Caco-2 (cell line): ENCODE results near the genes C1orf100 and CATSPERE.

DNA sequence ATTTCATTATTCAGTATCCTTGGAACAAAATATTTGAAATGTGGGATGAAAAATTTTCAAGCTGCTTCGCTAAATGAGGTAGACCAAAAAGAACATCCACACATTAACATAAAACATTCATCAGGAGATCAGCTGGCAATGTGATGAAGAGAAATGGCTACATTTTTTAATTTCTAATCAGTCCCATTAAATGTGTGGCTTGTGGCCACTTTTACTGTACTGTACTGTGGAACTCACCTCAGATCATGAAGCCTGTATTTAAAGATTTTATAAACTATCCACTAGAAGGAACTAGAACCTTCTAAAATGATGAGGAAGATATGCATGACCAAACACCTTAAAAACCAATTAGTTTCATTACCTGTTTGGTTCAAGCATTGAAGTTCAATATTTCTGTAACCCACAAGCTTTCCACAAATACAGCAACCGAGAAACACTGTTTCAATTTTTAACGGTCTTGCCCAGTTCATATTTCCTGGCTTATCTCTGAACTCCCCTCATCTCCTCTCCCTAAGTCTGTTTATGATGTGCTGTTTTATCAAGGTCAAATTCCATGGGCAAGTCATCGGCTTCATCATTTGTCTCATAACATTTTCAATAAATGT is 264.2 kb upstream of the PLD5 start:
- PRO-cap: no peak
- RRBS: no CpG with 5 or more reads among the region's 4 CpGs

DNA sequence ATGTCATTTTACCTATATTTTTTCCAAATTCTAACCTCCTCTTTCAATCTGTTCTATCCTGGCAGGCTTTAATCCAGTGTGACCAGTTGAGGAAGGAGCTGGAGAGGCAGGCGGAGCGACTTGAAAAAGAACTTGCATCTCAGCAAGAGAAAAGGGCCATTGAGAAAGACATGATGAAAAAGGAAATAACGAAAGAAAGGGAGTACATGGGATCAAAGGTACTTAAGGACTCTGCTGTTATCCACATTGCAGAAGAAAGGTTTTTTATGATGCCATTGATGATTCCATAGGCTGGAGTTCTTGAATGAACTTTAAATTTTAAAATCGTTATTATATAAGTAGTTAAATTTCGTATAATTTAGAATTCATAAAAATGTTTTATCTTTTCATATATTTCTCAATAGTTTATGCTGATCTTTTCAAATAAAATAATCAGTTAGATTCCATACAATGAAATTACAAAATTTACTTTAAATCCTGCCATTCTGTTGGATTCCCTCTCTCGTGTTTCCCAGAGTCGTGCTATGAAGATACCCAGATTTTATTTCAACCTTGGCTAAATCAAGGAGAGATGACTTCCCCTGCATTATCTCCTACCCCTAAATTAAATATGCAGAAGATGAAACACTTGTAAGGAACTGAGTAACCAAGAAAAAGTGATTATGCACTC is 74.8 kb downstream of the SDCCAG8 start:
- PRO-cap: no peak
- RRBS: no CpG with 5 or more reads among the region's 7 CpGs

DNA sequence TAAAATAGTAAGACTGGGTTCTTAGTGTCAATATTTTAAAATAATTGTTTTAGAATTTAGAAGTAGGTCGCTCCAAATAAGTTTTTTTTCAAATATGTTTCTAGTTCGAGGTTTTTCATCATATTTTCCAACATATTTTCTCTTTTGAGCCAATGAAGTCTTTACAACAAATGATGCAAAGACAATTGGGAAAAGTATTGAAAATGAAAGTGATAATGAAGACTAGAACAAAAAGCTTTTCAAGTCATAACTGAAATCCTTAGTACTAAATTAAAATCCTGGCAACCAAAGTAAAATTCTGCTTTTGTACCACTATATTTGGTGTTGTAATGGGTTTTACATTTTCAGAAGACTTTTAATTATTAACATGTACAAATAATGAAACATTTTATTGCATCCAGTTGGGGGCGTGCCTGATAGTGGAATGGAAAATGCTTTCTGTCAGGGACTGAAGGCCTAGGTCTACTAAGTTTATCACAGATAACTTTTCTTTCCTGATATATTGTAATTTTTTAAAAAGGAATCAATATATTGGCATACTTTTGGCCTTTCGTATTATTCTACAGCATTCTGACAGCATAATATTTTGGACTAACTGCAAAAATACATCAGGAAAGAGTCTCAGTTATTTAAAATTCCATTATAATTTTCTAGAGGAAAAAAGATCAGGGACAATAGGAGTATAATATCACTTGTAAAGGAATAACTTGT is 89.4 kb downstream of the SDCCAG8 start:
- PRO-cap: no peak
- RRBS: no CpG with 5 or more reads among the region's 4 CpGs

- PRO-cap: no peak
- RRBS: 94% methylated on average over 6 of the region's 45 CpGs
Observed at GRCh38 chr1:243495399-243496758, 240.0 kb downstream of the SDCCAG8 start.

- PRO-cap: no peak
- RRBS: no CpG with 5 or more reads among the region's 9 CpGs
Observed at GRCh38 chr1:243749554-243750764, 100.1 kb downstream of the AKT3 start.

DNA sequence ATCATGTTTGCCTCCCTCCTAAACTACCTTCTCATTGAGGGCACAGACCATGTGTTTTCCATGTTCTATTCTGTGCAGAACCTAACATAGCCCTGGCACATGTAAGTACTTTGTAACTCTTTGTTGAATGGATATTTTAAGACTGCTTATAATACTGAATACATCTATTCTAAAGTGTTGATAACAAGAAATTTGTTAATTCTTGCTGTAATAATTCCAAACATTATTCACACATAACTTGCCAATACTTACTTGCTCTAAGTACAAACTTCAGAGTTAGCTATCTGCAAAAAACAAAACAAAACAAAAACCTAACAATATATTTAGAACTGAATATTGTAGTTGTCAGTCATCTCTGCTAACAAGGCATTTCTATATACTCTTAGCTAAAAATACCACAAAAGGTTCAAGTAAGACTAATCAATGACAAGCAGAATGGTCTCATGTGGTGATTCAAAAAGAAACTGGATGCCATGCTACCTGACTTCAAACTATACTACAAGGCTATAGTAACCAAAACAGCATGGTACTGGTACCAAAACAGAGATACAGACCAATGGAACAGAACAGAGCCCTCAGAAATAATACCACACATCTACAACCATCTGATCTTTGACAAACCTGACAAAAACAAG is 78.6 kb downstream of the AKT3 start:
- PRO-cap: no peak

DNA sequence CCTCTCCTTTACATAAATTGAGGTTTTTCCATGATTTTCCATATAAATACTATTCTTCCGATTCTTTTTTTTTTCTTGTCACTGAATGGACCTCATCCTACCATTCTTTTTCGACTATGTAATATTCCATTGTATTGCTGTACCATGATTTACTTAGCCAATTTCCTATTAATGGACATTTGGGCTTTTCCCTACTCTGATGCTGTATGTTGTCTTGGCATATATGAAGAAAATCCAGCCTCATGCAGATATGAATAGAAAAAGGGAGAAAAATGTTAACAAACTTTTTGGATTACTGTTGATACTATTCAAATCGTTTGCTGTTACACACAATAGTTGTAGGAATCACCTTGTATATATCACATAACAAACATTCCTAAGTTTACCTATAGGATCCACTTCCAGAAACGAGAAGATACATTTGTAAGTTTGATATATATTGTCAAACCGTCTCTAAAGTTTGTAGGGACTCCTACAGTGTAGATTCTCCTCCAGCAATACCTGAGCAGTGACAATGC is 71.1 kb downstream of the AKT3 start:
- PRO-cap: no peak
- RRBS: no CpG with 5 or more reads among the region's 5 CpGs

- PRO-cap: no peak
- RRBS: no CpG with 5 or more reads among the region's 2 CpGs
Observed at GRCh38 chr1:243789434-243790277, 60.4 kb downstream of the AKT3 start.

DNA sequence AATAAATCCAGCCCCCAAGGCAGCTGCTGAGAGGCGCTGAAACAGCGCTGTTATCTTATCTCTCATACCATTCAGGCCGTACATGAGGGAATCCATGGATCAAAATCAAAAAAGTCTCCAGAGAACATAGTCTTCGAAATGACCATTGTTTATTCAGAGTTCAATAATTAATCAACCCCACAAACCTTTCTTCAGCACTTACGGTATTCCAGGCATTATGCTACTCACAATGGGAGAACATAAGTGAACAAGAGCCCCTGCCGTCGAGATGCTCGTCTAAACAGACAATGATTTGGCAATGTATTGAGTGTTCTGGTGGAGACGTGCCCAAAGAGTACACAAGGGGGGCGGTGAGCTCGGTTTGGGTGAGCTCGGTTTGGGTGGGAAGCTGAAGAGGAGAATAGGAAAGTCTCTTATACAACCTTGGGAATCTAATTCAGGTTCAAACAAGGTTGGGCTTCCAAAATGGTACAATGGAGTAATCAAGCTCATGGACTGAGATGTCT is 38.7 kb downstream of the ZBTB18 start:
- PRO-cap: no peak
- RRBS: no CpG with 5 or more reads among the region's 12 CpGs

- PRO-cap: no peak
- RRBS: no CpG with 5 or more reads among the region's 6 CpGs
Observed at GRCh38 chr1:244092155-244092687, 41.1 kb downstream of the ZBTB18 start.

DNA sequence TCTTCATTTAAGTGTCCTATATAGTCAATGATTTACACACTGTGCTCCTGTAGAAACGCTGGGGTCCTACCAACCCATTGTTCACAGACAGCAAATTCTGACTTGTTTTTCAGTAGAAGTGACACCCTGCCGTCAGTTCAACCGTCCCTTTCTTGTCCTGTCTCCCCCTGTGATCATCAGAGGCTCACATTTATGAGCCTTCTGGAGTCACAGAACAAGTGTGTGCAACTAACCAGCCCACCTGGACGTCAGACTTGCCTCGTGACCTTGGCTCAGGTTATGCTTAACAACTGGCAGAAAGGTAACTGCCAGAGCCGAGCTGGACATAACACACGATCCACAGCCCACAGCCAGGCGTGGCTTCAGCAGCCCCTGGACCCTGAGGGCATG is 103.7 kb downstream of the ZBTB18 start:
- PRO-cap: no peak
- RRBS: no CpG with 5 or more reads among the region's 8 CpGs

DNA sequence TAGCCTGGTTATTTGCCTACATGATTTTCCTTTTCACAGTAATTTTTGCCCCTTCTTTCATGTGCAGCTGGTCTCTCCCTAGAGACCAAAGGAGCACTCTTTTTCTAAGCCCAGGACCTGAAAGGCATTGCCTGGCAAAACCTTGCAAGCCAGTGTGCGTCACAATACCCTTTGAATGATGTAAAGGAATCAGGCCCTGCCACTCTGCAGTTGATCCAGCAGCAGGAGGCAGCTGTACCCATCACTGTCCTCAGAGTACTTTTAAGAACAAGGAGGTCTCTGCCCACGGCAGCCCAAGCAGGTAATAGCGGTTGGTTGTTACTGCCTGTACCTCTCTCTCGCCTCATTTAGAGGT is at the start of gene C1orf100:
Gene C1orf100, plus strand, starts transcription at position 202 of the 355 bp plus-strand sequence.
- PRO-cap: no peak
- RRBS: no CpG with 5 or more reads among the region's 4 CpGs

DNA sequence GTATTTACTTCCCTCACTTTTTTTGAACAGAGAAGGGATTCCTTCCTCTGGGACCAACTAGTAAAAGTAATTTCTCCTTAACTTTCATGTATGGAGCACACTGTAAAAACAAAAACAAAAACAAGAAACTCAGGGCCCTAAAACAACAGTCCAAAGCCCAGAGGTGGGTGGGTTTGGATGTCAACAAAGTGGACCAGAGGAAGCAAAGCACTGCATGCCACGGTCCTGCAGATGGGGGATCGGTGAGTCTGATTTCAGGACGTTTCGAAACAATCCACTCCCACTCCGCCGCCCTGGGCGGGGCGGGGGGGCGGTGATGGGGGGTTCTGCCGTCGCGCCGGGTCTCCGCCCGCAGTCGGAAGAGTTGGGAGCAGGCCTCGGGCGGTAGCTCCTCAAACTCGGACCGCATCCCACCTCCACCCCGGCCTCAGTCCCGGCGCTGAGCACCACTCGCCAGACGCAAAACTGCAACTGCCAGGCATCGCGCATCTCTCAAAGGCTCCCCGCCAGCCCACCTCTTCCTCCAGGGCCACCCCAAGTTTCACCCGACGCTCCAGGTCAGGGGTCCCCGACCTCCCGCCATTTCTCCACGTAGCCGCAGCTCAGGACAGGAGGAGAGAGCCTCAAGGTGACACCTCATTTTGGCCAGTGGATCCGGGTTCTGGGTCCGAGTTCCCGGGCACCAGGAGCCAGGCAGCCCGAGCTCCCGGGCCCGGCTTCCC is 657 bp downstream of the ADSS2 start:
- PRO-cap: bidirectional peak, plus-strand start at position 352 of the sequence, minus-strand start at position 244 of the sequence
- RRBS: 4% methylated on average over 7 of the region's 40 CpGs

DNA sequence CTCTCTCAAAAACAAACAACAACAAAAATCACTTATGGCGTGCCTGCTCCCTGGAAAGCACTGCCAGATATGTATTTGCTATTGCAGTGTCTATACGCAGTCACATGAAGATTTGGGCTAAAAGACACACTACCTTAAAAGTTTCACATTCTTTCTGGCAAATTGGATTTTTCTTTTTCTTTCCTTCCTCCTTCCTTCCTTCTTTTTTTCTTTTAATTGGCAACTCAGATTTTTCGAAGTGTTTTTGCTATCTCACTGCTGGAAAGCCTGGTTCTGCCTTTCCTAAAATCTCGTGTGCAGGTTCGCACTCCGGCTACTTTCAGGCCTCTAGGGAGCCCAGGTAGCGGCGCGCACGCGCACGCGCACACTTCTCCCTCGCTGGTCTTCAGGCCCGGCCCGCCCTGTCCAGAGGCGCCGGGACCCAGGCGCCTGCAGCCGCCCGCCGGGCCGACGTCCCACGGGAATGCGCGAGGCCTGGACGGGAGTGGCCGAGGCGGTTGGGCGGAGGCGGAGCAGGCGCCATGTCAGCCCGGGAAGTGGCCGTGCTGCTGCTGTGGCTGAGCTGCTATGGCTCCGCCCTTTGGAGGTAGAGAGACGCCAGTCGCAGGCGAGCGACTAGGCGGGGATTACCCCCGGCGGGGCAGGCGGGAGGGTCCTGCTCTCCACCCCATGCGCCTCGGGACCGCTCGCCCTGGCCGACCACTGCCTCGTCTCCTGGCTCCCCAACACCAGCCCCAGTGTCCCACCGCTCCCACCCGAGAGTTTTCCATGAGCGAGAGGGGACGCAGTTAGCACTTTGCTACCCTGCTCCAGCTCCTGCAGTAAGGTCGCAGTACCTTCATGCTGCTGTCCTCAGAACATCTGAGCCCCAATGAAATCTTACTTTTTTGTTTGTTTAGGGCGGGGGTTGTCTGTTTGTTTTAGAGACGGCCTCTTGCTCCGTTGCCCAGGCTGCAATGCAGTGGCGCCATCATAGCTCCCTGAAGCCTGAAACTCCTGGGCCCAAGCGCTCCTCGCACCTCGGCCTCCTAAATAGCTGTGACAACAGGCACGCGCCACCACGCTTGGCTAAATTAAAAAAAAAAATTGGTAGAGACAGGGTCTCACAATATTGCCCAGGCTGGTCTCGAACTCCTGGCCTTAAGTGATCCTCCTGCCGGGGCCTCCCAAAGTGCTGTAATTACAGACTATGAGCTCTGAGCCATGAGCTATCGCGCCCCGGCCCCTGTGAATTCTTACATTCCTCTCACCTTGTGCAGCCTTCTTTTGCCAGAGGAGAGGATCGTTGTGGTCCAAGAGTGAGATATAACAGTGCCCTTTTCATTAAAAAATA is at the start of gene CATSPERE:
Gene CATSPERE, plus strand, starts transcription at position 365 of the 1,333 bp plus-strand sequence.
- PRO-cap: bidirectional peak, plus-strand start at position 618 of the sequence, minus-strand start at position 342 of the sequence; bidirectional peak, plus-strand start at position 970 of the sequence, minus-strand start at position 863 of the sequence
- RRBS: 17% methylated on average over 26 of the region's 71 CpGs

DNA sequence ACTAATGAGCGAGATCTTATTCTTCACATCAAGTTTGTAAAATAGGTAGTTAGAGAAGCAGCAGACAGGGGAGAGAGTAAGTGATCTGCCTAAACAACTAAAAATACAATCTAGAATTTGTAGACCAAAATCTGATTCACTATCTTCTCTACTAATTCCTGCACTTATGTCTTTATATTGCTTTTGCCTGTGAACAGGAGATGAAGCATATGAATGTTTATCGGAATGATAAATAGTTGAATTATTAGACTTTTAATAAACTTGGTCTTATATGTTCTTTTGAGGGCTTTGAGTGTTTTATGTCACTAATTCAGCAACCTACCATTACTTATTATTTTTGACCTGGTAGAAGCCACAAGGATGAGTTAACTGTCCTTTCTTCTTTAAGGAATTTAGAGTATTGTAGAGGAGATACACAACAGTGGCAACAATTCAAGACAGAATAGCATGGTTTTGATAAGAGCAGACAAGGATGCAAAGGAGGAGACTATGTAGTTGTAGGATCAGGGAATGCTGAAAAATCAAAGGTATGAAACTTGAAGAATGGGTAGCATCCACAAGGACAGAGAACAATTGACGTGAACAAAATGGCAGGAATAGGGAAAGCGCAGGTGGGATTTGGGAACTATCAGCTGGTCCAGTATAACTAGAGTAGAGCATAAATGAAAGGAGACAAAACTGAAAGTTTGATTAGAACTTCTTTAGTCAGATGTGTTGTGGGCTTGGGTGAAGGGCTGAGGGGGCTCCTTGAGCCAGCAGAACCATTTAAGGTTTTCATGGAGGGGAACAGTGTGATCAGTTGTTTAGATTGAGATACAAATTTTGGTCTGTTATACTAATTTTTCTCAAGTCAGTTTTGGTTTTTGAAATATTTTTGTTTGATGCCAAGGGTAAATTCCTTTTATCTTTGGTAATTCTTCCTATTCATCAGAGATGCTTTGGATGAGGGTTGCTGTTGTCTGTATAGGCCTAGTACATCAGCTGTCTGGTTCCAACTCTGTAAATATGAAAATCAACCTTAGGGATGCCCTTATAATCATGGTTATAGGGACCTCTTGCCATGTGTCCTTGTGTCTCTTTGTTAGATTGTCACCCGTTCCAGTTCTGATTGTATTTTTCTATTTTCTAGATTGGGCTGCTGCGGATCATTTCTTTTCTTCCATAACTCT is 2.6 kb downstream of the DESI2 start:
- PRO-cap: no peak
- RRBS: no CpG with 5 or more reads among the region's 6 CpGs

DNA sequence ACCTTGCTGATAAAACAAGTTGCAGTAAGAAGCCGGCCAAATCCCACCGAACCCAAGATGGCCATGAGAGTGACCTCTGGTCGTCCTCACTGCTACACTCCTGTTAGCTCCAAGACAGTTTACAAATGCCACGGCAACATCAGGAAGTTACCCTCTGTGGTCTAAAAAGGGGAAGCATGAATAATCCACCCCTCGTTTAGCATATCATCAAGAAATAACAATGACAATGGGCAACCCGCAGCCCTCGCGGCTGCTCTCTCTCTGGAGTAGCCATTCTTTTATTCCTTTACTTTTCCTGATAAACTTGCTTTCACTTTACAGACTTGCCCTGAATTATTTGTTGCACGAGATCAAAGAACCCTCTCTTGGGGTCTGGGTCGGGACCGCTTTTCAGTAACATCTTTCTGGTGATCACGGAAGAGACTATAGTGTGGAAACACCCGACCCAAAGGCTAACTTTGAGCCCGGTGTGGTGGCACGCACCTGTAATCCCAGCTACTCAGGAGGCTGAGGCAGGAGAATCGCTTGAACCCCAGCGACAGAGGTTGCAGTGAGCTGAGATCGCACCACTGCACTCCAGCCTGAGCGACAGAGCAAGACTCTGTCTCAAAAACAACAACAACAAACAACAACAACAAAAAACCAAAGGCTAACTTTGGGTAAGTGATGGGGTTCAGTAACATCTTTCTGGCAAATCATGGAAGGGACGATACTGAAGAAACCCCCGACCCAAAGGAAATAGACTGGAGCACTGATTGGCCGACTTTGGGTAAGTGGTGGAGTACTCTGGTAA is 19.7 kb upstream of the COX20 start:
- PRO-cap: no peak
- RRBS: no CpG with 5 or more reads among the region's 22 CpGs

- PRO-cap: no peak
- RRBS: no CpG with 5 or more reads among the region's 8 CpGs
Observed at GRCh38 chr1:244834653-244834836, 913 bp upstream of the COX20 start.

- PRO-cap: no peak
- RRBS: no CpG with 5 or more reads among the region's 7 CpGs
Observed at GRCh38 chr1:244860191-244860939, 4.0 kb downstream of the HNRNPU start.

- PRO-cap: bidirectional peak, plus-strand start at chr1:244863372, minus-strand start at chr1:244863373; bidirectional peak, plus-strand start at chr1:244863611, minus-strand start at chr1:244863671
- RRBS: 2% methylated on average over 37 of the region's 64 CpGs
Observed at GRCh38 chr1:244863315-244863813, 979 bp downstream of the HNRNPU start.

GRCh38 chr1:244969237-244969569 is 279 bp upstream of the EFCAB2 start:
- PRO-cap: no peak
- RRBS: no CpG with 5 or more reads among the region's 6 CpGs